Ureter (tissue), 1 donor: Measurements from ENCODE around the gene TGIF1.

- PRO-cap, result no peak
These were observed 2.8 kb downstream of the MYOM1 start for GRCh38 chr18:3216732-3217506.

DNA sequence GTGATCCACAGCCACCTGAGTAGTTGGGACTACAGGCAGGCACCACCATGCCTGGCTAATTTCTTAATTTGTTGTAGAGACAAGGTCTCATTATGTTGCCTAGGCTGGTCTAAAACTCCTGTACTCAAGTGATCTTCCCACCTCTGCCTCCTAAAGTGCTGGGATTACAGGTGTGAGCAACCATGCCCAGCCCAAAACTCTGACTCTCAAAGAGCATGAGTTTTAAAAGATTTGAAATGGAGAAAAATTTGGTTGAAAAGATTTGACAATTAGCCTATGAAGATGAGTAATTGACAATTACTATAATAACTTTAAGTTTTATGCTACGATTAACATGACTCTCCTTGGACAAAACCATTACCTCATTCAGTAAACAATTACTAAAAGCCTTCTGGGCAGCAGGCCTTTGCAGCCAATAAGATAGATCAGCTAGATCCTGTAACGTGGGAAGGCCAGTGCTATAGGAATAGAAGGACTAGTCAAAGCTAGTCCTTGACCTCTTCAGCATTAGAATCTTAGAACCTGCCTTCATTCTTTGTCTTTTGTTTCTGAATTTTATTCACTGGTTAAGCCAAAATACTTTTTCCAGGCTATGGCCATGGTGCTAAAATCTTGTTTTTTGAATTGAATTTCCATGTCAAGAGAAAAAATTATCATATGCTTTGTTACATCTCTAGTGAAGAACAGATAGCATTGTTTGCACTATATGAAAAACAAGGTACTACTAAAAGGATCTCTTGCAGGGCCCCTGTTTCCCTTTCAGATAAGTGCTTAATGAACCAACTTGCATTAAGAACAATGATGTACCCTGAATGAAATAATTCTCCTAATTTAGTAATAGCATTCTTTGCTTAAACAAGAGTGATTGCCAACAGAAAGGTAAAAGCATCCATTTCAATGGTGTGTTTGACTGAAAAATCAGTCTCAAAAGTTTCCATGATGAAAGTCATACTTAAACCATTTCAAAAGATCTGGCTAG lies 4.5 kb upstream of the MYL12B start:
- PRO-cap, result no peak

GRCh38 chr18:3383545-3384093 lies 66.4 kb upstream of the TGIF1 start:
- PRO-cap, result no peak

DNA sequence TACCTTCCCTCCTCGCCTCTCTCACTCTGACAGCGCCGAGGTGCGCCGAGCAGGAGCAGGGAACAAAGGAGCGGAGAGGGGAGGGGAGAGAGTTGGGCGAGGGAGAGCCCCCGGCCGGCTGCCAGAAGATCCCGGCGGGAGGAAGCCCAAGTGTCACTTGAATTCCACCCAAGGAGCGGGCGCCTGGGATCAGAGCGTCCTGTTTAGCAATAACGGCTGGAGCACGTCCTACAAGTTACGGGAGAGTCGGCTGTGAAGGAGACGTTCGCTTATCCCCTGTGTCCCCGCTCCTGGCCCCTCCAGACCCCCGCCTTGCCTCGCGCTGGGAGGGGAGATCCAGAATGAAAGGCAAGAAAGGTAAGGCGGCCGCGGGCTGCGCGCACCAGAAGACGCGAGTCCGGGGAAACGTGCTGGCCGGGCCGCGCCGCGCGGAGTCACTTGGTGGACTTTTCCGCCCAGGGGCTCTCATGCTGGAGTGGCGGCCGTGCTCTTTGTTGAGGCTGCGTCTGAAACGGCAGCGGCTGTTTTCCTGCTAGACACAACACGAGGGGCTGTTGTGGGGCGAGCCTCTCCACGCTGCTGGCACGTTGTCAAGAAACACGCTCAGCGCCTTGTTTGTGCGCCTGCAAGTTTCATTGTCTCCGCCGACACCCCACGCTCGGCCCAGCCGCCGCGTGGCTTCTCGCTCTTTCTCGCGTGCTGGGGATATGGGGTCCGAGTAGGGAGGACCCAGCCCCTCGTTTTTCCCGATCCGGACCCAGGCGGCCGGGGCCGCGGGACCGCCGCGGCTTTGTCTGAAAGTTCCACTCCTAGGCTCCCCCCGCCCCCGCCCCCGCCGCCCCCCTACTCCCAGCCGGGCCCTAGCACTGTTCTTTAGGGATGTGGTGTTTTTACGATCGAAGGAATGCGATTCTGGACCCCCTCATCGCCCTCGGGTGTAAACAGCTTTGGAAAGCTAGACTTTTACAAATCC lies at the start of gene TGIF1:
TGIF1 (plus strand) TSS at position 24 of the 973 bp plus-strand sequence.
- PRO-cap, result bidirectional peak, plus-strand start at position 29 of the sequence, minus-strand start at position 28 of the sequence; bidirectional peak, plus-strand start at position 635 of the sequence, minus-strand start at position 436 of the sequence; bidirectional peak, plus-strand start outside the sequence, minus-strand start at position 828 of the sequence

DNA sequence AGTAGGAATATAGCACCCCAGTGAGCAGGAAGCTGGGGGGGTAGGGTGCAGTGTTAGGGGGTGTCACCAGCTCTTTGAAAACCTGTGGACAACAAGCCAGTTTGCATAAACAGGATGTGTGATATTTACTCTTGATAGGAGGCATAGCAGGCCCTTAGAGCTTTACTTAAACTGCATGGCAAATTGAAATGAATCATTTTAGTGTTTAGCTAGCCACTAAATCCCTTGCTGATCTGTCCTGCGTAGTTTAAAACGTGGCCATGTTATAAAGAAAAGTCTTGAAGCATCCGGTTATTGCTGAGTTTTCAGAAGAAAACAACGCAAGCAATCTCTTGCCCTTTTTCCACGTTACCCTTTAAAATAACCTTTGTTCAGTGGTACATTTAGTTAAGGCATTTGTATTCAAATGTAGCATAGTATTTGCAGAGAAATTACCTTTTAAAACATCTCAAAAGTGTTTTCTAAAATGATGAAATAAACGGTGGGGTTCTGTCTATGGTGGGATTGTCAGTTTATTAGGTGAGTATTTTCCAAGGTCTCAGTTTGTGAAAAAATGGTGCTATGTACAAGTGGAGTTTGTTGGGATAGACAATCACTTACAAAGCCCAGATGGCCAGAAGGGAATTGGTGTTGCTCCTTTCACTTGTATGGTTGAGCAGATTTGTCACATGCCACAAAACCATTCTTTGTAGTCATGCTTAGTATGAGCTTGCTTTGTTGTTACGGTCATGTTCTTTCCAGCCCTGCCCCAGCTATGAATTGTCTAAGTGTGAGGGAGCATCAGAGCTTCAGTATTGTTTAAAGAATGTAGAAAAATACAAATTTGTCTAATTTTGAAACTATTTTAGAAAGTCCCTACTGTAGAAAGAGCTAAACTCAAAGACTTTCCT lies 8.7 kb downstream of the TGIF1 start:
- PRO-cap, result no peak

- PRO-cap, result no peak
These were observed 30.0 kb downstream of the TGIF1 start for GRCh38 chr18:3479867-3480393.

GRCh38 chr18:3540678-3541714 lies 91.0 kb downstream of the TGIF1 start:
- PRO-cap, result no peak

DNA sequence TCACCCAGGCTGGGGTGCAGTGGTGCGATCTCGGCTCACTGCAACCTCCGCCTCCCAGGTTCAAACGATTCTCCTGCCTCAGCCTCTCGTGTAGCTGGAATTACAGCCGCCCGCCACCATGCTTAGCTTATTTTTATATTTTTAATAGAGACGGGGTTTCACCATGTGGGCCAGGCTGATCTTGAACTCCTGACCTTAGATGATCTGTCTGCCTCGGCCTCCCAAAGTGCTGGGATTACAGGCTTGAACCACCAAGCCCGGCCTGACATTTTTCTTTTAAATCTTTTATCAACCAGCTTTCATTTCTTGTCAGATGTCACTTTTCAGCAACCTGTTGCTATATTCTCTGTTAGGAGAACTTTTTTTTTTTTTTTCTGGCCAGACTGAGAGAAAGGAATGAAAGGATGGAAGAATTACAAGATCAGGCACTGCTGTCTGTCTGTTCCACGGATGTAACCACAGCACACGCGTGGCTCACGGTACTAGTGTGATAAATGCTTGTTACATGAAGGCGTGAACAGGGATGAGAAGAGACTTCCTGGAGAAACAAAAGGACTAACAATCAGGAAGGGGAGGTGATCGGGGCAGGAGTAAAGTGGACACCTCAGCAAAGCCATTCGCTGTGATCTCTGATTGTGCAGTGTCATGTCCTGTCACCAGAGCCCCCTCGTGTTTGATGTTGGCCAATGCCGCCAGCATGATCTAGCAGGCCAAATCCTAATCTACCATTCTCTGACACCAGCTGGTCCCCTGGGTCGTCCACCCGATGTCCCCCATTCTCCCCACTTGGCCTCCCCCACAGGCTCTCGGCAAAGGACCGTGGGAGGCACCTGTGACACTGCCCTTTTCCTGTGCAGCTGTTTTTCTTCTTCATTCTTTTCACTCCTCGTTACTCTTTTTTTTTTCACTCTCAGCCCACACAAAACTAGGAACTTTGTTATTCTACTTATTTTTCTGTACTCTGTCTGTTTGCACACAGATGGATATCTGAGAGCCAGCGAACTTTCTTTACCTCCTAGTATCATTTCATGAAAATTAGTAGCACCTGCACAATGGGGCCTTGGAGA lies 146.6 kb downstream of the TGIF1 start:
- PRO-cap, result no peak

- PRO-cap, result no peak
These were observed 155.9 kb downstream of the TGIF1 start for GRCh38 chr18:3605456-3606700.

GRCh38 chr18:3607270-3608113 lies 157.5 kb downstream of the TGIF1 start:
- PRO-cap, result no peak

- PRO-cap, result no peak
These were observed 209.9 kb downstream of the TGIF1 start for GRCh38 chr18:3659844-3660211.

GRCh38 chr18:3660737-3661713 lies 211.1 kb downstream of the TGIF1 start:
- PRO-cap, result no peak

DNA sequence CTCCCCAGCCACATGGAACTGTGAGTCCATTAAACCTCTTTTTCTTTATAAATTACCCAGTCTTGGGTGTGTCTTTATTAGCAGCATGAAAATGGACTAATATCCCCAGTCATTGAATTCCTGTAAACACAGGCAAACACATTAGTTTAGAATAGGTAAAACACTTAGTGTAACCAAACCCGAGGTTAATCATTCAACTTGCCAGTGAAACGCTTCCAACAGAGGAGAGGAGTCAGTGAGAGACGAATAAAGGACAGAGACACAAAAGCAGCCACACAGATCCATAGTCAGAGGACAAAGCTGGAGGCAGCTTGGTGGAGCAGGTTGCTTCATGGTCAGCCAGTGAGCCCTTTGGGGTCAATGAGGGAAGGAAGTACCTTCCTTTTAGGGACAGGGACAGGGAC lies 348.1 kb downstream of the TGIF1 start:
- PRO-cap, result no peak

- PRO-cap, result no peak
These were observed 145.1 kb upstream of the DLGAP1 start for GRCh38 chr18:4600227-4600600.

DNA sequence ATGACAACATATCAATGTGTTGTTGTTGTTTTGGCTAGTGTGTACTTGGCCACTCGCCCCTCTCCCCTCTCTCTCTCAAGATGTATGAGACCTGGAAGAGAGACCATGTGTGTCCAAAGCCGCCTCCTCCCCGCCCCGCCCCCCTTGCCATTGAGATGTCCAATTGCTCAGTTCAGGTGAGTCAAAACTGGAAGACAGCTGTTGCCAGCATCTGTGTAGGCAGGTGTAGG lies 1.2 kb downstream of the ZBTB14 start:
- PRO-cap, result no peak

- PRO-cap, result no peak
These were observed 122.8 kb downstream of the EPB41L3 start for GRCh38 chr18:5420972-5421514.

- PRO-cap, result no peak
These were observed 87.8 kb downstream of the EPB41L3 start for GRCh38 chr18:5456009-5456366.

DNA sequence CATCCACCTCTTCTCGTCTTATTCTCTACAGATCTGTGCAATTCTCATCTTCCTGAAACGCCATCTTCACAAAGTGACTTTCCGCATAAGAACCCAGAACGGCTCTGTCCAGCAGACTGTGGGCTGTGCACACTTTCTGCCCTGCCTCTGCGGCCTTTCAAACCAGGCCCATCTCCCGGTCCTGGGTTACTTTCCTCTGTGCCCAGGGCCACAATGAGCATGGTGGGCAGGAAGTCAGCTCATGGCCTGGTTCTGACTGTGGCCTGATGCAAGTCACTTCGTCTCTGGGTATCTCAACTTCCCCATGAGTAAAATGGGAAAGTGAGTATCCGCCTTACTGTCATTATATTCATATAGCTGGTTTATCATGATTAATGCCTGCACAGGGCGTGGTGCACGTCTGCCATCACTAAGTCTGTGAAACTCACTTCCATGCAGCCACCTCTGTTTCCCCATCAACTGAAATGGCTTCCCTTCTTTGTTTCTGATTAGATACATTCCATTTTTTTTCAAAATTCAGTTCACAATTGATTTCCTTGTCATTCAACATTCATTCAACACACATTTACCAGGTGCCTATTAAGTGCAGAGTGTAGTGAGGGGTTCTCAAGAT lies 71.8 kb upstream of the TMEM200C start:
- PRO-cap, result no peak

- PRO-cap, result no peak
These were observed 156.9 kb upstream of the TMEM200C start for GRCh38 chr18:6052261-6052651.

- PRO-cap, result no peak
These were observed 37.9 kb downstream of the L3MBTL4 start for GRCh38 chr18:6376687-6377339.